Islet of Langerhans (tissue), 1 donor: ENCODE measurements around the genes PRKAG1, TUBA1A, C1QL4 and DNAJC22.

DNA sequence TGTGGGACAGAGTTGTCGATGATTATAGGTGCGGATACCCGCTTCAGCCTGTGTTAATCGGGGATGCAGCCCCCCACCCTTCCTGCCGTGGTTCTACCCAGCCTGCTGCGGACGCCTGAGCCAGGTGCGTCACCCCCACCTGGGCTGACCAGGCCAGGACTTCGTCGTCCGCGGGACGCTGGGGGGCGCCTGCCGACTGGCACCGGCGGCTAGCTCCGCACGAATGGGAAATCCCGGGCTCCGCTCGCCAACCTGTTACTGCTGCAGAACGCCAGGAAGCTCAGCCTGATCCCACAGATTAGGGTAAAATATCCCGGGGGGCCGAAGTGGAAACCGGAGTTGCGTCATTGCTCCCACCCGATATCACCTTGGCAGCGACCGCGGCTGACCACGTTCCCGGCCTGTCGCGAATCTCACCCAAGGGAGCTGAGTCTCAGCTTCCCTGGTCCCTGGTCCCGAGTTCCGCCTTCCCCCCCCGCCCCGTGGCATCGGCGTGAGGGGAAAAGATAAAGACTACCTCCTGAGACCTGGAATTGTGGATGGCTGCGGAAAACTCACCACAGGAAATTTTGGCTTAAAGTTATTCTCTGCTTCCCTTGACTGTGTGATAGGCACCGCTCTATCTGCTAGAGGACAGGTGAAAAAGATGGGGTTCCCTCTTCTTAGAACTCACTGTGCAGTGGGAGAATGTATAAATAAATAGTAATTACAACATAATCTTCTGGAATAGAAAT, 634 bp upstream of the VDR start:
- RRBS = 5% methylated on average over 12 of the region's 43 CpGs

DNA sequence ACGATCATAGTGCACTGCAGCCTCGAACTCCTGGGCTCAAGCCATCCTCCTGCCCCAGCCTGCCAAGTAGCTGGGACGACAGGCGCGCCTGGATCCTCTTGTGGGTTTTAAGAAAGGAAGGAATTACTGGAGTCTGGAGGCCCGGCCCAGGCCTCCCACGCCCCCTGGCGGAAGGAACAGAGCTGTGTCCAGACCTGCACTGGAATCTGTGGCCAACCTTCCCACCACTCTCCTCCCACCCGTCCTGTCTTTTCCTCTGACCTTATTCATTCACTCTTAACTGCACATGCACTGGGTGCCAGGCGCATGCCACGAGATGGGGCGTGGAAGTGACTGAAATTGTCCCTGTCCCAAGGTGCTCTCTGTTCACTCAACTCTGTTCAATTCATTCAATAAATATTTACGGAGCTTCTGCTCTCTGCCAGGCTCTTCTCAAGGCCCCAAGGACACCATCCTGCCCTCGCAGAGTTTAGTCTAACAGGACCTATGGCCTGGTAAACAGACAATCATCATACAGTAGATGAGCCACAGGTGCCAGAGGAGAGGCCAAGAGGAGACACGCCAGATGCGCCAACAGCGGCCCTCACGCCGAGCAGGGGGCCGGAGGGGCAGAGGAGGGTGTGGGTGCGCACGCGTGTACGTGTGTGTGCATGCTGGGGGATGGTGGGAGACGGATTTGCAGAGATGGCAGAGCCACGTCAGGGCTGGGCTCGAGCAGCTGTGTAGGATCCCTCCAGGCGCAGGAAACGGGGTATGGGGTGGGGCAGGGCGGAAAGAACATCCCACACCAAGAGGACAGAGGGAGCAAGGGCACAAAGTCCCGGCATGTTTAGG, 13.7 kb upstream of the TMEM106C start:
- RRBS = no CpG with 5 or more reads among the region's 31 CpGs

DNA sequence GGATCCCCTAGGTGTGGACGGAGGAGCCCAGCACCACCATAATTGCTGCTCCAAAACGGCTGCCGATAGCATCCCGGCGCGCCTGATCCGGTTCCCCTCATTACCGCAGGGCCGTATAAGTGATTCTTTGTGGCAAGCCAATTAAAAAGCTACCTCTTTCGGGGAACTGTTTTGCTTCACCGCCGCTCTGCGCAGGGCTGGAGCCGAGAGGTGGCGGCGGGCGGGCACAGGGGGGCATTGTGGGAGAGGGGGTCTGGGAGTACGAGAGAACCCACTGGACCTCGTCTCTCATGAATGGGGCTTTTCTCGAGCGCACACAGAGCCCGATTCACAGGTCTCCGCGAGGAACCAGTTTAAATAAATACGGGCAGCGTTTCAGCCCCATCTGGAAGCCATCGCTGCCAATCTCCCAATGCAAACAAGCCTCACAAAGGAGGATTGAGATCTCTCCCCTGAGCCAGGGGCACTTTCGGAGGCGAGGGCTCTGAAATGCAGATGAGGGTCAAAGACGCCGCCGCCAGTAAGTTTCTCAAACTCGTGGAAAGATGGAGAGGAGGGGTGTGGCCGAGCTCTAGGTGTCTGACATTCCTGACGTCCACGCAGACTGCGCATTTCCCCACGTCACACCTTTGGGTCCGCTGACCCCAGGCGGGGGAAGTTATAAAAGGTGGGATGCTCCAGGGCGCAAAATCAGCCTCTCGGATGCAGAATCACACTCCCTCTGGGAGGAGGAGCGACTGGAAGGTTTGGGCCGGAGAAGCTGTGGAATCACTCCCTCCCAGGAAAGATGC, 2.3 kb downstream of the COL2A1 start:
- RRBS = 5% methylated on average over 5 of the region's 44 CpGs

GRCh38 chr12:48037390-48037801, 33.1 kb upstream of the COL2A1 start:
- RRBS = no CpG with 5 or more reads among the region's 6 CpGs

GRCh38 chr12:48197413-48198425, 5.4 kb downstream of the OR10AD1 start:
- RRBS = no CpG with 5 or more reads among the region's 42 CpGs

GRCh38 chr12:48664633-48665035, 17.4 kb downstream of the KANSL2 start:
- RRBS = no CpG with 5 or more reads among the region's 6 CpGs

GRCh38 chr12:48681145-48682090, 620 bp downstream of the KANSL2 start:
- RRBS = 4% methylated on average over 7 of the region's 48 CpGs

- RRBS = no CpG with 5 or more reads among the region's 34 CpGs
Measured at GRCh38 chr12:48775684-48776780, 12.9 kb downstream of the ADCY6 start.

DNA sequence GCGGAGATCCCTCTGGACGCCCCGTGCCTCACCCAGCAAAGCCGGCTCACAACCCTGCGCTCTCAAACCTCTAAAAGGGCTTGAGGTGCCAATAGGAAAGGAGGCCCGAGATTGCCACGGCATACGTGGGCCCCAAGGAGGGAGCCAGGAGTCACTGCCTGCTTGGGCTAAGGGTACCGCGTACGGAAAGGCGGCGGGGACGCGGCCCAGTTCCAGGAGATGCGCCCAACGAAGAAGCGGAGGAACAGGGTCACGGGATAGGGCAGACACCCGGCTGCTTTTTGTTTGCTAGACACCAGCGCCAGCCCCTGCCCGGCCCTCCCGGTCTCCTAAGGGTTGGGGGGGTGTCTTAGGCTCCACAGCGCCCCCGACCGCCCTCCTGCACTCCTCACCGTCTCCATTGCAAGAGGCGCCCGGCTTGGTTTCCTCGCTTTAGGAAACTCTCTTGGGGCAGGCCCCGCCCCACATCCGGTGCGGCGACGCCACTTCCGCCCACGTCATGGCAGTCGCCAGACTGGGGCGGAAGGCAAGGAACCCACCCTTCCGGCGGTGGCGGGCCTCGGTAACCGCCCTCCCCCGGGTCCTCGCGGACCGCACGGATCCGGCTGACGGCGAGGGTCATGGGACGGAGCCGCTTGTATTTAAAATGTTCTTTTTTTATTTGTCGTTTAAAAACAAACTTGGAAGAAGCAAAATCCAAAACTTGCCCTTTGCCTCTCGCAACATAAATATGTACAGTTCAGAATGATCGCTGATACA, at the start of gene PRKAG1:
TSS of gene PRKAG1 (minus strand) at position 437 of the 759 bp plus-strand sequence.
- RRBS = 5% methylated on average over 20 of the region's 57 CpGs

- RRBS = no CpG with 5 or more reads among the region's 9 CpGs
Measured at GRCh38 chr12:49019099-49019494, 521 bp upstream of the PRKAG1 start.

DNA sequence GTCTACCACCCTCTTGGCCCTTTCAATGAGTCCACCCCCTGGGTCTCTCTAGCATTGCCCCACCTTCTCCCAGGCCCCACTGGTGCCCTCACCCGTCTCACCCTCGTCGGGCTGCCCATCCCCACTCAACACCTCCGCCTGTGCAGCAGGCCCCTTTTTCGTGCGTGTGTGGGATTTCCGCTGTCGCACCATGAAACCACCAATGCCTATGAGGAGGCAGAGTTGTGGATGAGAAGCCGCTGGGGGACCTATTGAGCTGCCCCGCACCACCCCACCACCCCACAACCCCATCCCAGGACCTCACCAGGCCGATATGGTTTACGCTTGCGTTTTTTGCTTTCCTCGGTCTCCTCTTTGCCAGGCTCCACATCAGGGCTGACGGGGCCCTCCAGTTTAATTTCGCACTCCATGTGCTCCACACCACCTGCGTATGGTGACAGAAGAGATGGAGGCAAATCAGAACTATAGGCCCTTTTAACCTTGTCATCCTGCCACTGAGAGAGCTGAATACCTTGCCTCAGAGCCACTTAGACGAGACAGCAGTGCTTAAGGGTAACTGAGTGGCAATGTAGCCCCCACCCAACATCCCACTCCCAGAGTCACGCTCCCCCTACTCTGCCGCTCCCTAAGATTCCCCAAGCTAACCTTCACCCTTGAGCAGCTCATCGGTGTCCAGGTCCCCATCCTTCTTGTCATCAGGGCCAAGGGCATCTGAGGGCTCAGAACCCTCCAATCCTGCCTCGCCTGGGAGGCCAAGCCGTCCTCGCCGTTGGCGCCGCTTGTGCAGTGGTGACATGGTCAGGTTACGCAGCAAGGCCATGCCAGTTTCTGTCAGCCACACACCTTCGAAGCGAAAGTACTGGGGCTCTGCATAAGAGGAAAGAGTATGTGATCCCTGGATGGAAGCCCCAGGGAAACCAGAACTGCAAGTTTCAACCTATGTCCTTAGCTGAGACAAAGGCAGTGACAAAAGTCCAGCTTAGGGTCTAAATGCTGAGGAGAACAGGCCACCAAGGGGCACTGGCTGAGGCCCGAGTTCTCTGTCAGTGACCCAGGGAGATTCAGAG, 16.2 kb downstream of the KMT2D start:
- RRBS = no CpG with 5 or more reads among the region's 31 CpGs

GRCh38 chr12:49088003-49088633, 6.5 kb downstream of the DHH start:
- RRBS = no CpG with 5 or more reads among the region's 15 CpGs

DNA sequence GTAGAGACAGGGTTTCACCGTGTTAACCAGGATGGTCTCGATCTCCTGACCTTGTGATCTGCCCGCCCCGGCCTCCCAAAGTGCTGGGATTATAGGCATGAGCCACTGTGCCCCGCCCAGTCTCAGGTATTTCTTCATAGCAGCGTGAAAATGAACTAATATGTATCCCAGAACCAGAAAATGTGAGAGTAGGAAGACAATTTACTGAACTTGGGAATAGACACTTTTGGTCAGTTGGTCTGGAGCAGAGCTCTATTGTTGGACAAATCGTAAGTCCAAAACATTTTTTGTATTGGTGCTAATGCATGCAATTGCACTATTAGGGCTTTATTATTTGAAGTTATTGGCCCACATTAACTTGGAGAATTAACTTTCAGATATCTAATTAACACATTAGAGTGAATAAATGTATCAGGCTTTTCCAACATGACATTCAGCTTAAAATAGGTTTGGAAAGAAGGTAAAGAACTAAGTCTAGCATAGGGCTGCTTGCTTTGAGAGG, 5.3 kb downstream of the TUBA1A start:
- RRBS = no CpG with 5 or more reads among the region's 7 CpGs

DNA sequence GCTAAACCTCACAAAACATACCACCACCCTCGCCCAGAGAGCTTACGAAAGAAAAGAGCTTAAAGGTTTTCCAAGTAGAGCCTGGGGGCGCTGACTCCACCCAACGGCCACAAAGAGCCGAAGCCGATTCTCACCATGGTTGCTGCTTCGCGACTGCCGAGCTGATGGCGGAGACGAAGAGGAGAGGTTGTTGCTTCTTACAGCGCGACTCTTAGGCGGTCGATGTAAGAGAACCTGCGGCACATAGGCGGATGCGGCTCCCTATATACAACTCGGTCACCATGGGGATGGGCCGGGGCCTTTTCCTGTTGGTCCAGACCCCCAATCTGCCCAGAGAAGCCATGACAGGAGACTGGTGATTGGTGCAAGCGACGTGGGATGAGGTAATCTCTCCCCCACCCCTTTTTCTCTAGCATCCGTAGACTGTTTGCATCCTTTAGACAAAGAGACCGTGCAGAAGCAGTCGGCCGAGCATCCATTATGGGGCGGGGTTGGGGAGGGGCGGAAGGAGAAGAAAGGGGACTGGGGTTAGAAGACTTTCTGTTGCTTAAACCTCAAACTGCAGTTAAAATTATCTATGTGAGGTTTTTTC, at the start of gene TUBA1A:
TSS of gene TUBA1A (minus strand) at position 238 of the 592 bp plus-strand sequence.
- RRBS = no CpG with 5 or more reads among the region's 28 CpGs

- RRBS = no CpG with 5 or more reads among the region's 6 CpGs
Measured at GRCh38 chr12:49232134-49232700, 32.7 kb upstream of the TUBA1C start.

GRCh38 chr12:49233642-49234399, 31.1 kb upstream of the TUBA1C start:
- RRBS = no CpG with 5 or more reads among the region's 28 CpGs

- RRBS = 6% methylated on average over 6 of the region's 31 CpGs
Measured at GRCh38 chr12:49337087-49337535, at the start of gene C1QL4. C1QL4 (minus strand) TSS chr12:49337188.

DNA sequence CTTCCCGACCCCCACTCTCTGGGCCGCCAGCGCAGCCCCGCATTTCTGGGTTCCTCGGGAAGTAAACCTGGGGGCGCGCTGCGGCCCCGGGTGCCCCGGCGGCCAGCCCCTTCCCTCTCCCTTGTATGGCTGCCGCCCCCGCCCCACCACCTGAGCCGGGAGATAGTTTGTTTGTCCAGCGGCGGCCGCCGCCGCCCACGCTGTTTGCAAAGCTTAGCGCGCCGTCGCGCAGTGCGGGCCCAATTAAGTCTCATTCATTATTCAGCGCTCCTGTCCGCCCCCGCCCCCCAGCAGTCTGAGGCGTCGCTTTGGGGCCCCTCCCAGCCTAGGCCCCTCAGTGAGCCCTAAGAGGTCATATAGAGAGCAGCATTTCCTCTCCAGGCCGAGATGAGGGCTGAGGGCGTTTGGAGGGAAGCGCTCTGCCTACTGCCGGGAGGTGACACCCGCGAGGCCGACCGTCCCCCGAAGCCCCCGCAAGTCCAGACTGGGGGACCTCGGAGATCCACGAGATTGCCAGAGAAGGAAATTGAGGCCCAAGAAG, at the start of gene DNAJC22:
TSS of gene DNAJC22 (plus strand) at position 337 of the 541 bp plus-strand sequence.
- RRBS = 12% methylated on average over 5 of the region's 43 CpGs

GRCh38 chr12:49389147-49389736, 22.0 kb downstream of the SPATS2 start:
- RRBS = no CpG with 5 or more reads among the region's 31 CpGs

DNA sequence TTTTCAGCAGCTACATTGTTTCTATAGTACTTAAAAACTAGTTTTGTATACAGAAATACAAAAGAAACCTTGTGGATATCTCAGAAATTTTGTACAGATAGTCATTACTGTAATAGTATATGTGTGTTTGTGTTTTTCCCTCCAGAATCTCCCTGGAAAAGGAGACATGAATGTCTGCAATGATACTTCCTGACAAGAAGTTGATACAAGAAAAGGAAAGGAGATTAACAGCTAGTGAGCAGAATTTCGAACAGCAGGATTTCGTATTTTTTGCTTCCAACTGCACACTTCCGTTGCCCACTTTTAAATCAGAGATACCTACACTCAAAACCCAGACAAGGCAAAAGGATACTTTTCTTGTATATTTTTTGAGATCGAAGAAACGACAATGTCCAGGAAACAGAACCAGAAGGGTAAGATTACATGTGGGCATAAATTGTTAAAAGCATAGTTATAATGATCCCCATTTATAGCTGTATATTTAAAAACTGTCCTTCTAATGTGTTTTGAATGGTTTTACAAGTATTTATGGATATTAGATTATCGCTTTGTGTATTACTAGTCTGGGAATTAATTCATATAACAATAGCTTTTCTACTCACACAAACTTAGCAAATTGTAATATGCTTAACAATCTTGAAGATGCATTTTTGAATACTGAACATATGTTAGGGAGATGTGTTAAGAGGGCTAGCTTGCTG, 78.1 kb upstream of the KCNH3 start:
- RRBS = no CpG with 5 or more reads among the region's 6 CpGs